ENCODE results near the genes NTRK1, ETV3 and OR10R2.

DNA sequence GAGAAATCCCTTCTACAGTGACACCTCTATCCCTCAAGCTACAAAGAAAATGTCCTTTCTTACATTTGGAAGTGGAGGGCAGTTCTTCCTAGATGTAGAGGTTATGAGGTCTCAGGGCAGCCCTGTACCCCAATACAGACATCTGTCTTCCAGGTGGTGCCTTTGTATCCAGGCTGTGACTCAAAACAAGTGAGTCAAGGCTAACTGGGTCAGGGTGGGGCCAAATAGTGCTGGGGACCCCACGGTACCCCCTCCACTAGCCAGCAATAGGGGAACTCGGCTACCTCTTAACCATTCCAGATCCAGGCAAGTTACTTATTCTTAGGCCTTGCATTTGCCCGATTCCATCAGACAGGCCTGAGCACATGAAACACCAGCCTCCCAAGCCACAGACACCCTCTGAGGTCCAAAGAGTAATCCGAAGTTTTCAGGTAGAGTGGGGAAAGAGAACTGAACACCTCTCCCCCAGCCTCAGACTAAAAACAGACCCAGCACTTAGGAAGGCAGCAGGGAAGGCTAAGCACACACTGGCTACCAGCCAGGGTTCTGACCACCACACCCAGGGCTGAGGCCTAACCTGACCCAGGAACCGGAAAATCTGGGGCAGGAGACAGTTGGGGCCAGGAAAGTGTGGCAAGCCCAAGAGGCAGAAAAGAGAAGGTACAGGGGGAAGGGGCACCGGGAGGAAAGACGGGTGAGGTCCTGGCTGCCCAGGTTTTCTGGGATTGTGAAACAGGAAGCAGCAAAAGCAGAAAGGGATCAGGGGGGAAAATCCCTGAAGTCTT, 3.1 kb downstream of the HDGF start:
- RRBS, result 6% methylated on average over 1 of the region's 7 CpGs

DNA sequence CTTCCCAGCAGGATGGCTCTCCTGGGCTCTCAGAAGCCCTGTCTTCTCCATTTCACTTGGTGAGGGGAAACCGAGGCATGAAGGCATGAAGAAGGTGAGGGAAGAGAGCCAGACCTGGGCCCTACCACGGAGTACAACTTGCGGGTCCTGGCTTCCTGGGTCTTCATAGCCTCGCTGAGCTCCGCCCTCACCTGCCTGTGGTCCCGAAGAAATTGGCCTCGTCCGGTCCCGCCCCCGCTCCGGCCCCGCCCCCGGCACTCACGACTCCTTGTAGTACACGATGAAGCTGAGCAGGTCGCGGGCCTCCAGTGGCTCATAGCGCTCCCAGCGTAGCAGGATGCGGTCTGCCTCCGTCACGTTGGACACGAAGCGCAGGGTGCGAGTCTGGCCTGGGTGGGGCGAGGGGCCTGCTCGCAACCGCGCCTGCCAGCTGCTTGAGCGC, 10.2 kb downstream of the INSRR start:
- RRBS, result no CpG with 5 or more reads among the region's 30 CpGs

DNA sequence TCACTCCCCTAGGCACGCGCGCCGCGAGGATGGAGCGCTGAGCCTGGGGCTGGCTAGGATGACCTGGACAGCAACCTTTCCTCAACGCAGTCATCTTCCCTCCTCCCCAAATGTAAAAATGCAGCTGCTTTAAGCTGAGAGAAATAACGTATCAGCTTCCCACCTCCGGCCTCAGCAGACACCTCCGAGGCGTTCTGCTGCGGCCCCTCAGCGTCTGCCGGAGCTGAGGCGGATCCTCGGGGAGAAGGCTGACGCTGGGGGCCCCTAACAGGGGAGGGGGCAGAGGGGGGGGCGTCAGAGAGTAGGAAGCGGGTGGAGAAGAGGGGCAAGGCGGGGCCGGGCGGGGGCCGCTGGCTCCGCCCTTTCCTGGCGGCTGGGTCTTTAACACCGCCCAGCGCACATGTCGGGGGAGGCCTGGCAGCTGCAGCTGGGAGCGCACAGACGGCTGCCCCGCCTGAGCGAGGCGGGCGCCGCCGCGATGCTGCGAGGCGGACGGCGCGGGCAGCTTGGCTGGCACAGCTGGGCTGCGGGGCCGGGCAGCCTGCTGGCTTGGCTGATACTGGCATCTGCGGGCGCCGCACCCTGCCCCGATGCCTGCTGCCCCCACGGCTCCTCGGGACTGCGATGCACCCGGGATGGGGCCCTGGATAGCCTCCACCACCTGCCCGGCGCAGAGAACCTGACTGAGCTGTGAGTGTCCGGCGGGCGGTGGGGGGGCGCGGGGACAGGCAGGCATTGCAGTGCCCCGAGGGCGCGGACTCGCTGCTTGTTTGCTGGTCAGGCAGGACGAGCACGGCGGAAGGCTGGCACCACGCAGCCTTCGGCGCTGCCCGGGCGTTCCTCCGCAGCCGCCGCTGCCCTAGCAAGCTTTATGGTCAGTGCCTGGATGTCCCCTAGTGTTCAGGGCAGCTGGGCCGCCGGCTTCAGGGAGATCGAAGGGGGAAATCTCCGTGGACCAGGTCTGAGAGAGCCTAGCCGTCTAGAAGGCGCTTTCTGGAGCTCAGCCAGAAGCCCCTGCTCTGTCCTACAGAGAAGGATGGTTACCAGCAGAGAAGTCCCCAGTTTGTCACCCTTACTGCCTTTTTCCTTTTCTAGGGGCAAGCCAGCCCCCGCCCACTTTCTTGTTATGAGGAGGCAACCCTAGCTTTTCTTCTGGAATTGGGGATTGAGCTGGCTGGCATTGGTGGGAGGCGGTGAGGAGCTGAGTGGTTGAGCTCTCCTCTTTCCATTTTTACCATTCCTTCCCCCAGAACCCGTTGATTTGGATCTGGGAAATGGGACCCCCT, at the start of gene NTRK1:
Gene NTRK1 (plus strand): TSS at position 409 of the 1,286 bp plus-strand sequence.
- RRBS, result 2% methylated on average over 18 of the region's 83 CpGs

- RRBS, result no CpG with 5 or more reads among the region's 13 CpGs
Measured at GRCh38 chr1:156914399-156915070, 5.9 kb upstream of the LRRC71 start.

DNA sequence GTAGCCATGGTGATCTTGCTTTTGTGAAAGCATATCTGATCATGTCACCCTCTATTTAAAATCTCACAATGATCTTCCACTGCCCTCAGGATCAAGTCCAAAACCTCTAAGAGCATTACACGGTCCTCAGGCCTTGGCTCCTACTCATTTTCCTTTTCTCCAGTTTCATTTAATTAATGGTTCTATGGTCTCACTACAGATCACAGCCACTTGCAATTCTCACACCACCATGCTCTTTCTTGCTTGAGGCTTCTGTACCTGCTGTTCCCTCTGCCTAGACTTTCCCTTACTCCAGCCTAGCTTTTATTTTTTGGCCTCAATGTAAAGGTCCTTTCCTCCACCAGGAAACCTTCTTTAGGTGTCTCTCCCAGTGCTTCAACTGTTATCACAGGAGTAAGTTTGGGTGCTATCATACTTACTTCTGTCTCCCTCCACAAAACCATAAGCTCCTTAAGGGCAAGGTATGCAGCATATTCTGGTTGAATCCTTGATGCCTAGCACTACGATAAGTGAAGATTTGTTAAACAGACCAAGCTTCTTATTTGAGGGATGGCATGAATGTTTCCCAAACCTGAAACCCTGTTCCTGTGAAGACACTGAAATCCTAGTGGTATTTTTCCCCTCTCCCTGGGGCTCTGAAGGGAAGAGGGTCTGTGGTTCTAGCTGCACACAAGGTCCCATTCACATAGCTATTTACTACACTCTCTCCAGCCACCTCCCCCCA, 11.9 kb downstream of the ARHGEF11 start:
- RRBS, result no CpG with 5 or more reads among the region's 2 CpGs

DNA sequence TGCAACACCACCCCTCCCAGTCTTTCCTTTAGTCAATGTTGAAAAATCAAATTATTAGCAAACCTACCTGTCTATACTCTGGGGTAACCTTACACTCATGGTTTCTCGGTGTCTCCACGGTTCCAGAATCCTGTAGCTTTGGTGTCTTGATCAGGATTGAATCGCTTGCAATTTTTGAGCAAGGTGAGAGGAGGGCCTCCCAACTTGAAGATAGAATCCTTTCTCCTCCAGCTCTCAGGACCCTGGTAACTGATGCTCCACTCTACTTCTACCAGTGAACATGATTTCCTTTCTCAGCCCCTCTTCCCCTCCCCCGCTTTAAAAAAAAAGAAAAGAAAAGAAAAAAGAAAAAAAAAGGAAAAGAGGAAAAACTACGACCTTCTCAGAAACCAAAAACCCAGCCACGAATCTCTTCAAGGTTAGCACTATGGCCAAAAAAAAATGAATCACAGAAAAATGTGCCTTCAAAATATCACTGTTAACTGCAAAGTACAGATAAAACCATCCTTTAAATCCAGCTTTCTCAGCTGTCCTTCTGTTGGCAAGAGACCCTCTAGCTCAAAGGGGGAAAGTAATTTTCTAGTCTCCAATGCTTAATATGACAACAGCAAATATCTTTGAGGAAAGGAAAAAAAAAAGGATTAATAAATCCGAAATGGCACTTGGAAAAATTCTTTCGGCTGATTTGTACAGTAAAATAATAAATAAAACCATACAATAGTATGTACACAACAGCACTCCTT, 1.1 kb downstream of the ARHGEF11 start:
- RRBS, result no CpG with 5 or more reads among the region's 8 CpGs

- RRBS, result no CpG with 5 or more reads among the region's 28 CpGs
Measured at GRCh38 chr1:157046229-157046700, 723 bp upstream of the ARHGEF11 start.

- RRBS, result 2% methylated on average over 22 of the region's 97 CpGs
Measured at GRCh38 chr1:157138131-157139252, at the start of gene ETV3. TSS of gene ETV3 (minus strand) at chr1:157138395.

DNA sequence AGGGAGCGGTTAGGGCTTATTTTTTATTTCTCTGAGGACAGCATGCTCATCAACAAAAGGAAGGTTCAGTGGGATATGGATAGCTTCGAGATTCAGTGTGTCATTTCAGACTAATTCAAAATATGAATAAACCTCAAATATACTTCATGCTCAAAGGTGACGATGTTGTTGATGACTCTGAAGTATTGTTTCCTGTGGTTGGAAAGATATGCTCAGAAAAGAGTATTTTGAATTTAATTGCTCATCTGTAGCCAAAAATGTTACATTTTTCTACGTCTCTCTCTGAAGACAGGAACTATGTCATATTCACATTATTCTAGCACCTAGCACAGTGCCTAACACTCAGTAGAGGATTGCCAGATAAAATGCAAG, 1.8 kb upstream of the FCRL3 start:
- RRBS, result no CpG with 5 or more reads among the region's 4 CpGs

- RRBS, result no CpG with 5 or more reads among the region's 9 CpGs
Measured at GRCh38 chr1:157965839-157966433, 27.5 kb upstream of the KIRREL1 start.

GRCh38 chr1:158014327-158015088, 21.1 kb downstream of the KIRREL1 start:
- RRBS, result no CpG with 5 or more reads among the region's 16 CpGs

GRCh38 chr1:158117704-158118528, 10.2 kb downstream of the SMIM42 start:
- RRBS, result no CpG with 5 or more reads among the region's 21 CpGs

DNA sequence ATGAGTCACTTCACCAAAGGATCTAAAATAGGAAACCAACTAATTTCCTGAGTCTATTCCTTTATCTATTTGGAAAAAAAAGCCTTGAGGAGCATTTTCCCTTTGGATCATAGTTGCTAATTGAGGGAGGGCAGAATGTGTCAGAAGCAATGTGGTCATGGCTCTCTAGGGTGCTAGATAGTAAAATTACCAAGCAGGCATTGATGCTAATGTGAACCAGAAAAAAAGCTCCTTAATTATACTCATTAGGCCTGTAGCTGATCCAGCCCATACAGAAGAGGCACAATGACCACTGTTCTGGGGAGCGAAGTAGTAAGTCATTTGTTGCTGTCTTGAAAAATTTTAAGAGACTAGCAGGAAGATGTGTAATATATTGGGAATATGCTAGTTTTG, at the start of gene OR10R2:
Gene OR10R2 (plus strand): TSS at position 180 of the 393 bp plus-strand sequence.
- RRBS, result no CpG with 5 or more reads among the region's 1 CpG

DNA sequence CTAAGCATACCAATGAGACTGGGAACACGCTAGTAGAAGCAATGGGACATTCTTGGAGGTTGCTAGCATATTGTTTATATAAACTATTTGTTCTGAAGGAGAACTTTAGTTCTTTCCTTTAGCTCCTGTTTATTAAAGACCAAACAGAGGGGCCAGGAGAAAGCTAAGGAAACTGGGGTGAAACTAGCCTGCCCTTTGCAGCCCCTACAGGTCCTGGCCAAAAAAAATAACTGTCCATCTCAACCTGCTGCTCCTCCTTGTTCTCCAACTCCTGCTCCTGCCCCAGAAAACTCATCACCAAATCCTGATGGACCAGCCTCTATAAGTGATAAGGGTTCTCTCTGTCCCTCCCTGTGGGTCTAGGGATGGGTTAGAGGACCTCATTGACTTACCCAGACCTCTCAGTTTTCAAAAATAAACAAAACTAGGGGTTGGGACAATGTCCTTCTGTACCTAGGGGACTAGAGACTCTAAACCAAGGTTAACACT, 10.4 kb upstream of the OR6K3 start:
- RRBS, result no CpG with 5 or more reads among the region's 1 CpG

DNA sequence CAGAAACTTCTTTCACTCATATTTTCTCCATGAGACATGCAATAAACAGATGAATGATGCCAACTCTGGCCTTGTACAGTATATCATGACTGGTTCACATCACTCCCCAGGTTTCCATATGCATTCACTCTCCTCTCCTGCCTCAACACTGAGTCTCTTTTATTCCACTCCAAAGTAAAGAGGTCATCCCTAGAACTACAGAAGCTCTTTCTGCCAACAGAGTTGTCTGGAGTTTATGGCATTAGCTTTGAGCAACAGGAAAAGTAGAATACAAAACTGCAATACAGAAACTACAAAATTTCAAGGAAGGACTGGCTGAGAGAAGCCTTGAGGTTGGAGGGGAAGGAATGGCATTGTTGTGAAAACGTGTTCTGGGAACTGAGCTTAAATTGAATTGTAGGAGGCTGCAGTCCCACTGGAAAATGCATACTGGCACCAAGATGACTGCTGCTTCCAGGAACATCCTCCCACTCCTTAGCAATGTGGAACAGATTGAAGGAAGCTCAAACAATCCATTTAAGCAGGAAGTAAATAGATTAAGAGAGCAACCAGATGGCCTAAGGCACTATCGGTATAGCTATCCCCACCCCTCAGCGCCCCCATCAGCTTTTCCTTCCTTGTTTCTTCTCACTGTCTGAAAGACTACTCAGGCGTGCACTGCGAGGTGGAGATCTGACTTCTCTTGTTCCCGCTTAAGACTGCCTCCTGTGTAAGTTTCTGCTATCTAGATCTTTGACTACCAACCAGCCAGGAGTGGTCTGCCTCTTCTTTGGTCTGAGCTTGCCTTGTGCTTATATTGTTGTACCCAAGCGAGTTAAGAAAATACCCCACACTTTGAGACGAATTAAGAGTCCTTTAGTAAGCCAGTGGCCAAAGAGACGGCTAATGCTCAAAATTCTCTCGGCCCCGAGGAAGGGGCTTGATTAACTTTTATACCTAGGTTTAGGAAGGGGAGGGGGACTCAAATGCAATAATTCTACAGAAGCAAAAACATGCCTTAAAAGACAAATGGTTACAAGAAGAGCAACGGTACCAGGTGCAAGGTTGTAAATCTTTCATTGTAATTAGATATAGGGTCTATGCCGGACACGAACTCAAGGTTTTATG, 3.1 kb upstream of the PYDC5 start:
- RRBS, result no CpG with 5 or more reads among the region's 14 CpGs

DNA sequence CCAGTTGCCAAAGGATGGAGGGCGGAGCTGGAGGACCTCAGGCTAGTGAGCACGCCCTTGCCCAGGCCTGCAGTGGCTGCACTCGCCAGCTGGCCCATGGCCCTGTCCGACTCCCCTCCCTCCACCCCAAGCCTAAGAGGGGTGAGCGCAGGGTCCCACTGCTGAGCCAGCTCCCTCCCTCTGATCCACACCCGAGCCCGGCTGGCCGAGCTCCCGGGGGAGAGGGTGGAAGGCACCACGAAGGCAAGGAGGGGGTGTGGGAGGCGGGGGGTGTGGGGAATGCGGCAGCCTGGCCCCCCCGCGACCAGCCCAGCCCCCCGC, 234 bp upstream of the CADM3 start:
- RRBS, result no CpG with 5 or more reads among the region's 15 CpGs

GRCh38 chr1:159205884-159206650, 1.4 kb downstream of the ACKR1 start:
- RRBS, result no CpG with 5 or more reads among the region's 5 CpGs